Parietal lobe (tissue), 2 donors: Measurements from ENCODE around the gene TPTE.

DNA sequence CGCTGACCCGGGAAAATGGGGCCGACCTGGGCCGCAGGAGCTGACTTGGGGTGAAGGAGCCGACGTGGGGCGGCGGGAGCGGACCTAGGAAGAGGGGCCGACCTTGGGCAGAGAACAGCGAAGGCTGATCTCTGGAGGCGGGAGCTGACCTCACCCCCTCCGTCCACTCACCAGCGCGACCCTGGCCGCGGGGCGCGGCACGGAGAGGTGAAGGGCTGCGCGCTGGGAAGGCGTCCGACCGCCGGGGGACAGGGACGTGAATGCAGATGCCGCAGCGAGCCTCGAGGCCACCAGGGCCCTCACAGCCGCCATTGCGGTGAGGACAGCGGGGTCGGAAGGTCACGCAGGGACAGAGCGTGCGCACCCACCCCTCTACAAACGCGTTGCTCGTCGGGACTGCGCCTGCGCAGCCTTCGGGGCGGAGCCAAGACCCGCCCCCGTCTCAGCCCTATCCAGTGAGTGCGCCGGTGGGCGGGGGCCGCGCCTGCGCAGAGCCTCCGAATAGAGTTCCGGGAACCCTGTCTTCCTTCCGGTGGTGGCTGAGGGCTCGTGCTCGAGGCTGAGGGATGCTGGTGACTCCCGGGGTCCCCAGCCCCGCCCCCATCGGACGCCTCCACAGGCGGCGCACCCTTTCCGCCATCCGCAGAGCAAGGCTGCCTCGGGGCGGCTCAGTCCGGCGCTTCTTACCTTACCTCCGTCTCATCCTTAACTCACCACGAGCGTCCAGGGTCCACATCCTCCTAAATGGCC lies 5393.2 kb upstream of the TPTE start:
- RAMPAGE, long total RNA: no peak

GRCh38 chr21:6121600-6122159 lies 4399.7 kb upstream of the TPTE start:
- RAMPAGE, long total RNA: no peak

GRCh38 chr21:8257860-8258531 lies 2263.4 kb upstream of the TPTE start:
- RAMPAGE, long total RNA: no peak

- RAMPAGE, long total RNA: no peak
These were observed 2124.9 kb upstream of the TPTE start for GRCh38 chr21:8396564-8396819.

GRCh38 chr21:8989302-8990067 lies 1531.9 kb upstream of the TPTE start:
- RAMPAGE, long total RNA: no peak

DNA sequence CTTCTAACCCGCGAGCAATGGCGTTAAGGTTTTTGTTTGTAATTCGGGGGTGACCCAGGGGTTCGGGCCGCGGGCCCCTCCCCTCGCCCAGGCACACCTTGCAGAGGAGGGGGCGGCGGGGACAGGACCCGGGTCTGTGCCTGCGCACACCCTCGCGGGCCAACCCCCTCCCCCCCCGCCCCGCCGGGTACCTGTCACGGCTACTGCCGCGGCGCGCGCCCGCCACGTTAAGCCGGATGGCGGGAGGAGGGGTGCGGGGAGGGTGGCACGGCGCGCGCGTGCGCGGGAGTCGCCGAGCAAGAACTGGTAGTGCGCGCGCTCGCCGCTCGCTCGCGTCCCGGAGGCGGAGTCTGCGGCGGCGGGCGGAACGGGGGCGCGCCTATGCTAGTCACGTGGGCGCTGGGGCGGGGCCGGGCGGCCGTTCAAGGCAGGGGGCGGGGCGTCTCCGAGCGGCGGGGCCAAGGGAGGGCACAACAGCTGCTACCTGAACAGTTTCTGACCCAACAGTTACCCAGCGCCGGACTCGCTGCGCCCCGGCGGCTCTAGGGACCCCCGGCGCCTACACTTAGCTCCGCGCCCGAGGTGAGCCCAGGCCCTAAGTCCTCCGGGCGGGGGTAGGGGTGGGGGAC lies at the start of gene TPTE:
TPTE (plus strand) TSS at position 471 of the 629 bp plus-strand sequence.
- RAMPAGE, long total RNA: no peak

- RAMPAGE, long total RNA: no peak
These were observed 25.6 kb downstream of the SAMSN1 start for GRCh38 chr21:14520106-14521239.

- RAMPAGE, long total RNA: no peak
These were observed 23.1 kb downstream of the SAMSN1 start for GRCh38 chr21:14522666-14523856.

DNA sequence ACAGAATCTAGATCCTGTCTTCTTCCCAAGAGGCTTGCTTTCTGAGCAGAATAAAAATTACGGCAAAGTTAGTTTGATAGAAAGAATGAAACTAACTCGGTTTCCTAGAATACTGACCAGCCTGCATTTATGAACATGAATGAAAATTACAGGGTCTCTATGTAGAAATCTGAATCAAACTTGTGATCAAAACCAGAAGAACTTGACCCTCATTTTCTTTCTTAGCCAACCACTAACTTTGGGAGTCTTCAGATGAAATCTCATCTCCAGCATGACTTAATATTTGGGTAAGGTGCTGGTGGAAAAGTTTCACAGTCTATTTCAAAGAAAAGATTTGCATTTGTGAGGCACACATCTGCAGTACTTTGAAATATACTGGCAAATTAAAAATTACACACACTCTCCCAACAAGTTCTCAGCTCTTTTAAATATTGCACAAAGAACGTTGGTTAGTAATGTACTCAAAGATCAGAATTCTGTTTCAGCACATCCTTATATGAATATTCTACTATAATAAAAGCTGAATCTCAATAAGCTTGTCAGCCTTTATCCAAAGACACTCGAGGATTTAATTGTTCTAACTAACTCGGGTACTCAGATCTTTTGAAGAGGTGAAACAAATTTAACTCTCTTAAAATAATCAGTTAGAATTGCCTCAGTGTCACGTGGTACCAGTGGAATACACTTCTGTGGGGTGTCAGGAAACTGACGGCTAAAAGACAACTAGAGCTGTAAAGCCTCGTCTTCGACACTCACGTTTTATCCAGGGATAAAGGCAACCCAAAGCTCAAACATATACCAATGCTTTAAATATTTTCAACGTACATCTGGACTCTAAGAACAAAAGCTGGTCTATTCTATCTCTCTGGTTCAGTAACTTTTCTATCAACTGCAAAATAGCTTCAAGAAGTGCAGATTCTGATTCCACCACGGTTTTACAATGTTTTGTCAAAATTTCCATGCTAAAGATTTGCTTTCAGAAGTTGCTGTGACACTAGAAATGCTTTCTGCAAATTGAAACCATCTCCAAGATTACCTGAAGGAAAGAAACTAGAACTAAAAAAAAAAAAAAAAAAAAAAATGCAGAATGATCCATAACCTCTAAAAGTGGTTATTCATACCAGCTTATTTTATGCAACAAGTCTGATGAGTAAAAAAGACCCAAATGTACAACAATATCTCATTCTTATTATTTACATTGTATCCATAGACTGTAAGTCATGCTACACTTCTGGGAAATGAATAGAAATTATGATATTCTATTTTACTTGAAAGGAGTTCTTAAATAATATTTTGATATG lies 19.0 kb downstream of the SAMSN1 start:
- RAMPAGE, long total RNA: no peak

GRCh38 chr21:14536992-14537747 lies 8.9 kb downstream of the SAMSN1 start:
- RAMPAGE, long total RNA: no peak

DNA sequence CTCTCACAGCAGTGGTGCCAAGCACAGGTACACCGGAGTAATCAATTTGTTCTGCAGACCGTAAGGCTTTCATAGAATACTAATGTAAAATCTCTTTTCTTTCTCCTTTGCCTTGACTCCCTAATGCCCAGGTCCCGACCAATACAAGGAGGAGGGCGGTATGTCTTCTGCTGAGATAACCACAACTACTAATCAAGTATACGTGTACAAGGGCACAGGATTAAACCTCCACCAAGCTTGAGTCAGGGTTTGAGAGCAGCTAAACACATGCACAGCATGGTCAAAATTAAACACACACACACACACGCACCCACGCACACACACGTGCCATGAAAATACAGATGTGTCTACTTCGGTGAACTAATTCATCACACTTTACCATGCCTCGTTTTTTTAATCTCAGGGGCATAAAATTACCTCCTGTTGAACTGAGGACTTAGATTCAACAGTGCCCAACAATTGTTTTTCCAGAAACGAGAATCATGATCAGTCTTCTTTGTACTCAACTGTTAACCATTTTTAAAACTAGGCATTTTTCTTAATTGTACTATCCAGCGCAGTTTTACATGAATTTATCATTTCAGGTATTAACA lies 62.5 kb downstream of the NRIP1 start:
- RAMPAGE, long total RNA: no peak

DNA sequence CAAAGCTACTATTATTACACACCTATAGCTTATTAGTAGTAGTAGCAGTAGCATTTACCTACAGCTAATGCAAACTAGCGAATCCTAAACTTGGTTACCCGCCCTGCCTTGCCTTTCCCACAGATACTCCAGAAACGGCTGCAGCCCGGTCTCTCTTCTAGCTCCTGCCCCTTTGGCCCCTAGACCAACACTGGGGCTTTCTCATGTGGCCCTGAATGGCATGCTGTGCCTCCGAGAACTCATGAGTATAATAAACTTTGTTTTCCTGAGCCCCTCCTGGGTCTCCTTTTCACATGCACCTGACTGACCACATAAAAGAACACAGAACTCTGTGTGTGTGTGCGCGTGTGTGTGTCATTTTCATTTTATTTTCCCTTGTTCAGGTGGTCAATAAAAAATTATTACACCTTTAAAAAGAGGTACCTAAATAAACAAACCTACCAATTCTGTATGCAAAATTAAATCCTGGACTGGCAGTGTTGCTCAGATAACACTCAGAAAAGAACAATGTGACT lies 13.8 kb downstream of the NRIP1 start:
- RAMPAGE, long total RNA: no peak

DNA sequence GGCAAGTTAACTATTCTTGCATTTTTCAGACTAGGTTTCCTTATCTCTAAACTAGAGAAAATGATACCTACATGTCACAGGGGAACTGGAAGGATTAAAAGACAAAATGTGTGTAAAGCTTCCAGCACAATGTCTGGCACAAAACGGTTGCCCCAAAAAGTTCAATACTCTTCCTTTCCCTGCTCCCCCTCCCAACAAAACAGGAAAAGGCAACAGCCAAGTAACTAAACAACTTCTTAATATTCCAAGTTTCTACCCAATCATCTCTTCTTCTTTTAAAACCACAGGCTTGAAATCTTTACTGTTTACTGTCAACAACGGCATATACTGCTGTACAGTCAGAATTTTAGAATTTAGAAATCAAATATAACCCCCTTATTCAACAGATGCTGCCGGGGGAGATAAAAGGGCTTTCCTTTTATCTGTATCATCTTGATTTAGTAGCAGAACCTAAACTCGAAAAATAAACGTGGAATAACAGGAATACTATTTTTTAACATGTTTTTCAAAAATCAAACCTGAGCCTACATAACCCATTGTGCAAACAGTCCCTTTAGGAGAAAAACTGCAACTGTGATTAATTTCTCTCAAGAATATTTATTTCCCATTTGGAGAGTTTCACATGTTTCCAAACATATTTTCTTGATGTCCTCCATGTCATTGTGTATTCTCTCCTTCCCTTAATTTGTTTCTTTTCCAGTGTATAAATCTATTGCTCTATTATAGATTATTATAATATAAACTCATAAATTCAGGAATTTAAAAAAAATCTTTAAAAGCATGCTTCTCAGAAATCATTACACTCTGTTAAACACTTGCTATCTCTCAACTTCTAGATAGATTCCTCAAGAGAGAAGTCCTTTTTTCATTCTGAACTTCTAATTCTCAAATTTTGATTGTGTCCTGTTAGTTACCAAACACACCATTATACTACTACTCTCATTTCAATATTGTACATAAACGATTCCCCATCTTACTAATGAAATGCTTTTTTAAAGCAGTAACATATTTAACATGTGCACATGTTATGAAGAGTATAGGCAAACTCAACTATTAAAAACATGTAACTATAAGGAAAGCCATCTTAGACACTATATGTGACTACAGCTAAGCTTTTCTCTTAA lies 6.7 kb downstream of the NRIP1 start:
- RAMPAGE, long total RNA: no peak

GRCh38 chr21:15767426-15768155 lies 37.8 kb downstream of the USP25 start:
- RAMPAGE, long total RNA: no peak

DNA sequence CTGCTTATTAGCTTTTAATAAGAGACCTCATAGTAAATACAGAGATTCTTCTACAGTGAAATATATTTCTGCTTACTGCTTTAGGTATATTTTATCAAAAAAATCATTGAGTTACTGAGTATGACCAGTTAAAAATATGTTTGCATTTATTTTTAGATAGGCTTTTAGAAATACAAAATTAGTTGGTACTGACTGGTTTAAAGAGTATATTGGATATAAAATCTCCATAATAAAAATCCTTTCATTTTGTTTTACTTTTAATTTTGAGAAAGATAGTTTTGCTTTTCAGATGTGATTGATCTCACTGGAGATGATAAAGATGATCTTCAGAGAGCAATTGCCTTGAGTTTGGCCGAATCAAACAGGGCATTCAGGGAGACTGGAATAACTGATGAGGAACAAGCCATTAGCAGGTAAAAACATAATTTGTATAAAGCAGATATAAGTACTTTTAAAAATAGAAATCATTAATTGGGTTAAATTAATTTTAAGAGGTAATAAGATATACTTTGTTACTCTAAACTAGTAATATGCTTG lies 47.9 kb downstream of the USP25 start:
- RAMPAGE, long total RNA: no peak

DNA sequence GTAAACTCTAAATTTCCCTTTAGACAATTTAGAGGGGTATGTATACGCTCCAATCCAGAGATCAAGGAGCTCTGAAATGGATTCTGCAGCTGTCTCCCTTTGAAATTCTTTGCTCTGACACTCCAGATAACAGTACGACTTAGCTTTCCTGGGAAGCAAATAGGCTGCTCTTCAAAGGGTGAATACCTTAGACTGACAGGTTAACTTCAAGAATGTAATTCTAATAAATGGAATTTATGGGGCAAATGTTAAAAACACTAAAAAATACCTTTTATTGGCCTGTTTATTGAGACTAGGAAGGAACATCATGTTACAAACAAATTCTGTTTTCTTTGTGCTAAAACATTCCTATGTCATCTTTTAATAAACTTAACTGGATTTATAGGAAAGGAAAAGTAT lies 357.2 kb downstream of the USP25 start:
- RAMPAGE, long total RNA: no peak

- RAMPAGE, long total RNA: no peak
These were observed 365.2 kb downstream of the USP25 start for GRCh38 chr21:16094959-16095336.

DNA sequence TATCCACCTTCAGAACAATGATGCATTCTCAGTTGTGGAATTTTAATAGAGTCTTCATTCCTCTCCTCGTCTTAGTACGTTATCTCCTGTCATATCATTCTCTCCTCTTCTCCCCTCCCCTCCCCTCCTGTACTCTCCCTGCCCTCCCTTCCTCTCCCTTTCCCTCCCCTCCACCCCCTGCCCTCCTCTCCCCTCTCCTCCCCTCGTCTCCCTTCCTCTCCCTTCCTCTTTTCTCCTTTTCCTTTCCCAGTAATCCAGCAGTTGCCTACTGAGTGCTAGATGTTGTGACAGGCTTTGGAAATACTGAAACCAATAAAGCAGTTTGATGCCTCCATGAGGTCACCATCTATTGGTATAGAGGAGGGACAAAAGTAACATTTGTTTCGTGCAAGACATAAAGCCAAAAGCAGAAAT lies 453.9 kb downstream of the USP25 start:
- RAMPAGE, long total RNA: no peak

- RAMPAGE, long total RNA: no peak
These were observed 87.0 kb upstream of the CXADR start for GRCh38 chr21:17425872-17426179.

- RAMPAGE, long total RNA: no peak
These were observed 424 bp upstream of the BTG3 start for GRCh38 chr21:17613210-17613440.